ENCODE data around the genes SPINK14, SH3TC2 and AFAP1L1.

DNA sequence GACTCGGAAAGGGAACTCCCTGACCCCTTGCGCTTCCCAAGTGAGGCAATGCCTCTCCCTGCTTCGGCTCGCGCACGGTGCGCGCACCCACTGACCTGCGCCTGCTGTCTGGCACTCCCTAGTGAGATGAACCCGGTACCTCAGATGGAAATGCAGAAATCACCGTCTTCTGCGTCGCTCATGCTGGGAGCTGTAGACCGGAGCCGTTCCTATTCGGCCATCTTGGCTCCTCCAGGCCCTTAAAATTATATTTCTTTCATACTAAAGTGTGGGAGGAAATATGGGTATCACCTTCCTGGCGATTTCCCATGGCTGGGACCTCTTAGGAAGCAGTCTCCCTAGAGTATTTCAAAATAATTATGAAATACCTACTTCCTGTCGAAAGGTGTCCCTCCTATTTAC lies 60.9 kb downstream of the JAKMIP2 start:
- PRO-cap: no peak
- RAMPAGE, long total RNA, 4 experiments: no peak in any of the 4 experiments

GRCh38 chr5:148114310-148114602 lies 50.5 kb downstream of the SPINK5 start:
- PRO-cap: no peak
- RAMPAGE, long total RNA, 4 experiments: no peak in any of the 4 experiments

DNA sequence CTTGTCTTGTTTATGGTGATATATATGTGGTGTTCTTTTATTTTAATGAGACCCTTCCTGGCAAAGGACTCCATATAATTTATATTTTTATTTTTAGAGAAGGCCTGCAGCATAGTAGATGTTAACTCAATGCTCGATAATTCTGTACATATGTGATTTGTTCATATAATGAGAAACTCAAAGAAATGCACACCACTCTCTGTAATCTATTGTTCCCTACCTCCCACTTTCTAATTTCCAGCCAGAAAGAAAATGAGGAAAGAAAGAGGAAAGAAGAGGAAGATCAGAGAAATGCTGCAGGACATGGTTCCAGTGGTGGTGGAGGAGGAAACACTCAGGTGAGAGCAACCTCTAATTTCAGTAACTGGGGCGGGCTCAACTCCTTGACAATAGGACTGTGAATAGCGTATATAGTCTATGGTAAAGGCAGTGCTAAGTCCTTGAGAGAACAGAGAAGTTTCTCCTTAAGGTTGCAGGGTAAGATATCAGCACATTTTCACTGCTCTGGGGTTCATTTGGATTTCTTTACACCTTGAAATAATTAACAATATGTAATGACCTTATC lies 52.1 kb upstream of the SPINK14 start:
- PRO-cap: no peak
- RAMPAGE, long total RNA, 4 experiments: no peak in any of the 4 experiments

- PRO-cap: no peak
- RAMPAGE, long total RNA, 4 experiments: no peak in any of the 4 experiments
Measured at GRCh38 chr5:148168357-148168804, at the start of gene SPINK14. Gene SPINK14 (plus strand): TSS chr5:148168546.

GRCh38 chr5:148829197-148829511 lies 2.7 kb downstream of the ADRB2 start:
- PRO-cap: no peak
- RAMPAGE, long total RNA, 4 experiments: no peak in any of the 4 experiments

- PRO-cap: no peak
- RAMPAGE, long total RNA, 4 experiments: no peak in any of the 4 experiments
Measured at GRCh38 chr5:148831316-148832165, 5.1 kb downstream of the ADRB2 start.

DNA sequence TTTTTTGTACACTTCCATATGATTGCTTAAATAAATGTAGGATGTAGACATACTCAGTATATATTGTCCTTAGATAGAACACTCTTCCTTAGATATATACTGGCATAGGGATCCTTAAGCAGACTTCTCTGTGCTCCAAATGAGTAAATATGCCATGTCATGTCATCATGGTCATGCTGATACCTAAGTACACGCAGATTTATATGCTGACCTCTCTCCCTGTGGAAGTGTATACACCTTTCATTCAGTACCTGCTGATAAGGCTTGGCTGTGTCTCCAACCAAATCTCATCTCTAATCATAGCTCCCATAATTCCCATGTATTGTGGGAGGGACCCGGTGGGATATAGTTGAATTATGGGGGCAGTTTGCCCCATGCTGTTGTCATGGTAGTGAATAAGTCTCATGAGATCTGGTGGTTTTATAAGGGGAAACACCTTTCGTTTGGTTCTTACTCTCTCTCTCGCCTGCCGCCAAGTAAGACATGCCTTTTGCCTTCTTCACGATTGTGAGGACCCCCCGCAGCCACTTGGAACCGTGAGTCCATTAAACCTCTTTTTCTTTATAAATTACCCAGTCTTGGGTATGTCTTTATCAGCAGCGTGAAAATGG lies 10.3 kb downstream of the ADRB2 start:
- PRO-cap: no peak
- RAMPAGE, long total RNA, 4 experiments: no peak in any of the 4 experiments

DNA sequence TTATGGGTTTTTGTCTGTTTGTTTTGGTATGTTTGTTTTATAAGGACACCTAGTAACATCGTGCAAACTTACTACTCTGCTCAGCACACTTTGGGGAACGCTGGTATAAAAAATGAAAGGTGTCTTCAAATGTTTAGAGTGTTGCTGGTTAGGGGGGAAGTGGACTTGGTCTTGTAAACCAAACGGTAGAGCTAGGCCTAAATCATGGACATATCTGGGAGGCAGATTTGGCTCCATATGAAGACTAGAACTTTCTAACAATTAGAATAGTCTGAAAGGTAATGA lies 15.3 kb downstream of the ADRB2 start:
- PRO-cap: no peak
- RAMPAGE, long total RNA, 4 experiments: no peak in any of the 4 experiments

GRCh38 chr5:148849397-148850021 lies 23.1 kb downstream of the ADRB2 start:
- PRO-cap: no peak
- RAMPAGE, long total RNA, 4 experiments: no peak in any of the 4 experiments

- PRO-cap: bidirectional peak, plus-strand start at chr5:148973314, minus-strand start at chr5:148973107
- RAMPAGE, long total RNA, 4 experiments: no peak in any of the 4 experiments
Measured at GRCh38 chr5:148972785-148973625, 89.9 kb downstream of the SH3TC2 start.

DNA sequence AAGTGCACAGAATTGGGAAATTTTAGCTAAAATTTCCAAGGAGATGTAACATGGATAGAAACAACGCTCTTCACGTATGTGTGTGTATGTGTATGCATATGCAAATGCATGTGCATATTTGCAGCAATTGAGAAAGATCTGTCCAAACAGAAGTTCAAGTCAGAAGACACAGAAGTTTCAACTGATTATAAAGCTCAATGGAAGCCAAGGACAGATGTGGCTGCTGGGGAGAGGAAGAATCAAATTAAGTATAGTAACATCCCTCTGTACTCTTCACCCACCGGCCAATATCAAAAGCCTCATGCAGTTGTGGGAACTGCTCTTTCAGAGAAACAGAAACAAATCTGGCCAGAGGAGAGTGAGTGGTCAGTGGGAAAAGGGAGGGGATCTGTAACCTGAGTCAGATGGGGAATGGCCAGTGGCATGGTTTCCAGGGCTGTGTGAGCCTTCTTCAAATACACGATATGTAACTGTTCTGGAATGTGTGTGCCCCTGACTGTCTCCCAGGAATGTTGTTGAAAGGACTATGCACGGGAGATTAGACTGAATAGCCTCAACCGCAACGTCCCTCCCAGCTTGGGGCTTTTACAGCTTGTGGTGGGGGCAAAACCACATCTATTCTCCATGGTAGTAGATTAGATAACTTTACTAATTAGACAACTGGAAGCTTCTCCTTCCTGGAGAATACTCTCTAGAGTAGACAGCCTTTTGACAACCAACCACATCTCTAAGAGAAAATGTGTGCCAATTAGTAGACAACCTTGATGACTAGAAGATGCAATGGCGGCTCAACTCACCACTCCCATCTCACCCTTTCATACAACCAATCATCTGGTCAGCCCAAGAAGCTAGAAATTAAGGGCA lies 60.8 kb downstream of the SH3TC2 start:
- PRO-cap: no peak
- RAMPAGE, long total RNA, 4 experiments: no peak in any of the 4 experiments

DNA sequence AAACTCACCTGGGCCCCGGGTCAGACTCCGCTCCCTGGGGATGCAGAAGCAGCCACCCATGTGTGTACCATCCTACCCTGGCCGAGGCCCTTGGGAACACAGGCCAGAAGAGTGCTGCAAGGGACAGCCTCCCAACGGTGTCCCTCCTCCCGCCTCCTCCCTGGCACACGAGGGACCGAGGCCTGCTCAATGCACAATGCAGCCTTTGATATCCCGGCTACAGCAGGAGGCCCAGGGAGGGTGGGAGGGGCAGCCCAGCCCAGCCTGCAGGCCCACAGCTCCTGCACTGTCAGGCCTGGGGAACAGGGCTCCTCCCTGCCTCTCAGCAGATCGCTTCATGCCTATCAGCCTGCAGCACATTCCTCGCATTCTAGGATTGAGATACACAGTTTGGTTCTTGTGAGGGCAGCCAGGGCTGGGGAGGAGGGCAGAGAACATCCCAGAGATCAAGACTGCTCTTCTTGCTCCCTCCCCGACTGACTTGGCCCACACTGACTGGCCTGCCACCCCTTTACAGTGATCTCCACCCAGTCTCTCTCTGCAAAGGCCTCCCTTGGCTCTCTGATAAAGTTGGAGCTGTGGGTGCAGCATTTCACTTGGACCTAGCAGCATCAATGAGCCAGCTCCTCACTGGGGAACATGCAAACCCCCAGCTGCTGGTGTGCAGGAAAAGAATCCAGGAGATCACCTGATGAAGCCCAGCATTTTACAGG lies at the start of gene SH3TC2:
SH3TC2 (minus strand) TSS at position 100 of the 713 bp plus-strand sequence.
- PRO-cap: no peak
- RAMPAGE, long total RNA, 4 experiments: no peak in any of the 4 experiments

DNA sequence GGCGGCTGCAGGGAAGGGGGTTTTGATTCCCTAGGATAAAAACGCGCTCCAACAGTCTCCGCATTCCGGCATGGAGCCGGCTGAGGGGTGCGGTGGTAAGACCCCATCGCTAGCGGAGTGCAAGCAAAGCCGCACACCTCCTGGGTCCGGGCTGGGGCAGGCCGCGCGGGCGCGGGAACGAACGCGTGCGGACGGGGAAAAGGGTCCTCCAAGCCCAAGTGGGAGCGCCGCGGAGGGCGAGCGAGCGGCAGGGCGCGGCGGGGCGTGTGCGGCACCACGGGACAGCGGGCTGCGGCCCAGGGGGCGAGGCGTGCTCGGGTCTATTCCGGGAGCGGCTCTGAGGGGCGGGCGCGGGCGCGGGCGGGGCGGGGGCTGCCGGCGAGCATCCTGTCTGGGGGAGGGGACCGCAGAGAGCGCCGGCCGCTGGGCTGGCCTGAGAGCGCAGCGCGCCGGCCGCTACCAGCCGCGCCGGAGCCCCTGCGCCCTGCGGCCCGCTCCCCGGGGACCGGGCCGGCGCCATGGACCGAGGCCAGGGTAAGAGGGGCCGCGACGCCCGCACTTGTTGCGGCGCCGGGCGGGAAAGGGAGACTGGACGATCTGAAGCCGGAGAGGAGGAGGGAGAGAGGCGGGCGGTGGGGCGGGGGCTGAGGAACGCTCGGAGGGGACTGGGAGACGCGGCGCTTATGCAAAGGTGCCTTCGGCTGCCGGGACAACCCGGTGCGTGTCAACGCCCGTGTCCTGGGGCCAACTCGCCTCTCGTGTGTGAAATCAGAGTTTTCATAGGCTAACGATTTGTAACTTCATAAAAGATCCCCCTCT lies at the start of gene AFAP1L1:
AFAP1L1 (plus strand) TSS at position 409 of the 819 bp plus-strand sequence.
- PRO-cap: bidirectional peak, plus-strand start at position 409 of the sequence, minus-strand start at position 266 of the sequence
- RAMPAGE, long total RNA, 4 experiments: no peak in any of the 4 experiments

DNA sequence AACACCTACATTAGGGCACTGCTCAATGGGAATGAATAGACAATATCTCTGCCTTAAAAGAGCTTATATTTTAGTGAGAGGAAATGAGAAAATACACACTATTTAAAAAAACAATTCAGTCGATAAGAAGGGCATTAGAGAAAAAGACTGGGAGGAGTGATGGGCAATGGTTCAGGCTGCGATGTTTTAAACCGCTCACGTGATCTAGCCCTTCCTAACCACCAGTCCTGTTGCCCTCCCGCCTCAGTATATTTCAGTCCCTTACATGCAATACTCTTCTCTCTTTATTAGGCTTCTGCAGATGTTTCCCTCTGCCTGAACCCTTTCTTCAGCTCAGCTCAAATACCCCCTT lies 568 bp upstream of the GRPEL2 start:
- PRO-cap: no peak
- RAMPAGE, long total RNA, 4 experiments: no peak in any of the 4 experiments

DNA sequence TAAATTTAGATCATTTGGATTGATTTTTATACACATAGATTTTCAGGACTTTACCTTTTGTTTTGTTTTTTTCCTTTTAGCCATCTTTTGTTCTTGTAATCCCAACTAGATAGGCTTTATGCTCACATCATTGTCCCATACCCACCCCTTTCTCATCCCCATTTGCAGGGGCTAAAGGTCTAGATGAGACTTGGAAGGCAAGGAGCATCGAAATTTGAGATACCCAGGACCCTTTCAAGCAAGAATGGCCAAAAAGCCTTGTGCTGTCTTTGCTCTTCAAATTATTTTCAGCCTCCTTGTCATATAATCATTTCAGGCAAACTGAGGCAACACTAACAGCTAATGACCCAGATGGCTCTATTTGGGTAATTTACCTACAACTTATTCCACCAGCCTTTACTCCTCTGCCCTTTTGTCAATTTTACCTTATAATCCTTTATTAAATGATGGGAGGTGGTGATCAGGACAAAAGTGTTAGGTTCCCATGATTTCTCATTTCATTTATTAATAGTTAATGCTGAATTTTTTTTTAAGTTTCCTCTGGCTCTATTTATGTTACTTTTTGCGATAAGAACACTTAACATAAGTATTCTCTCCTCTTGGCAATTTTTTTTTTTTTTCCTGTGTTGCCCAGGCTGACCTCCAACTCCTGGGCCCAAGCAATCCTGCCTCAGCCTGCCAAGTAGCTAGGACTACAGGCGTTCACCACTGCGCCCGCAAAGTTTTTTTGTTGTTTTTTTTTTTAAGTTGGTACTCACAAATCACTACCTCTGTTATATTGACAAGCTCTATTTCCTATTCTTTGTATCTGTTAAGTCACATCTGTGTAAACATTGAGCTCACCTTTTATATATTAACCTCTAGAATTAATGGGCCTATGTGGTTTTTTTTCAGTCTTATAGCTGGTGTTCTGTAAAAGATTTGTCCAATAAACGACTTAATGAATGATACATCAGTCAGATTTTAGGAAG lies 5.8 kb upstream of the PCYOX1L start:
- PRO-cap: no peak
- RAMPAGE, long total RNA, 4 experiments: no peak in any of the 4 experiments

DNA sequence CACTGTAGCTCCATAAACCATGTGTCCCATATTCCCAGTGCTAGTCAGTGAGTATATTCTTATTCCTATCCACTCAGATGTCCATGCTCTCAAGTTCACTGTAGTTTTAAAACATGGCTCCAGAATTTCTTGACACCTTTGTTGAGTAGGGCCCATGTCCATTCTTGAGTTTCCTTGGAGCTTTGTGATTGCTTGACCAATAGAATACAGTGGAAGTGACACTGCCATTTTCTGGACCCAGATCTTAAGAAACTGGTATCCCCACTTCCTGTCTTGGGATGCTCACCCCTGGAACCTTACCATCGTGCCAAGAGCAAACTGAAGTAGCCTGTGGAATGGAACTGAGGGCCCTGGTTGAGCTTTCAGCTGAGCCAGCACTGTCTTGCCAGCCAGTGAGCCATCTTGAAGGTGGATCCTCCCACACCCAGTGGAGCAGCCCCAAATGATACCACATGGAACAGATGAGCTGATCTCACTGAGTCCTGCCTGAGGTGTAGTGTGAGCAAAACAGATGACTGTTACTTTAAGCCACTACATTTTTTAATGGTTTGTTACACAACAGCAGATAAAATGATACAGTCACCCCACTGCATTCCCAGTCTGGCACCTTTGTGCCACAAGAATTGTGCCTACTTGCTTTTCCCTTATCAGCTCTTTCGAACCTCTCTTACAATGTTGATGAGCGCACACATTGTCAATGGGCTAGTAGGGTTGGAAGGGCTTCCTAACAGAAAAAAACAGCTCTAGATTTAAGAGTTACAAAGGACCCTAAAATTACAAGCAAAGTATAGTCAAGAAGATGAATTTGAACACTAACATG lies 2.2 kb upstream of the PCYOX1L start:
- PRO-cap: no peak
- RAMPAGE, long total RNA, 4 experiments: no peak in any of the 4 experiments

DNA sequence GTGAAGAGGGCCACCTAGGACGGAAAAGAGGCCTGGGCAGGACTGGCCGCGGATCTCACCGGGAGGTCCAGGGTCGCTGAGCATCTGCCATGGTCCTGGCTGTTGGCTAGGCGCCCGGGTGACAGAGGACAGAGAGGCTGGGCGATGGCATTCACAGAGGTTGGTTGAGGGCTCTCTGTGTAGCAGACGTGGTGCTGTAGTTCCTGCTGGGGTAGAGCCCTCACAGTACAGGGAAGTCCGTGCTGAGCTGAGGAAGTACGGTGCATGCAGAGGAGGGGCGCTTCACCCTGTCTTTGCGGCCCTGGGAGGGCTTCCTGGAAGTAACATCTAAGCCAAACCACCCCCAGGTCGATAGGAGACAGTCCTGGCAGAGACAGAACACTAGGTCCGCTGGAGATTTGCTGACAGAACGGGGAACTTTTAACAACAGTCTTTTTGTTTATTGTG lies 523 bp downstream of the PCYOX1L start:
- PRO-cap: no peak
- RAMPAGE, long total RNA, 4 experiments: no peak in any of the 4 experiments

DNA sequence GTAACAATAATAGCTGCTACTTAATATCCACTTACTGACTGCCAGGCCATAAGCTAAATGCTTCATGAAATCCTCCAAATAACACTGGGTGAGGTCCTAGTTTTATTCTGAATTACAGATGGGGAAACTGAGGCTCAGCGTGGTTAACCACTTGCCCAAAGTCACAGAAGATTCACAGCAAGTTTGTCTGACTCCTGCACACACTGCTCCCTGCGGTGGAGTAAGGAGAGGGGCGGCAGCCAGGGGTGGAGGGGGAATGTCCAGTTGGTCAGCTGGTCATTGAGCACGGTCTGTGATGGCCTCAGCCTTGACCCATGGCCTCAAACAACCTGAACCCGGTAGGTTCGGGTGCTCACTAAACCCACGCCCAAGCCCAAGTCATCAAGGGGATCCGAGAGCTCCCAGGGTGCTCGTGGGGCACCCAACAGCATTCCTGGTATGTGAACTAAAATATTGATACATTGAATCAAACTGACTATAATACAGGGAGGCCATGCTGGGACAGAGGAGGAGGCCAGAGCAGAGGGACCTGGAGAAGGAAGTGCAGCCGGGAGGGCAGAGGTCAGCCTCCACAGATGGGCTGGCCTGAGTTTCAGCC lies 3.4 kb upstream of the IL17B start:
- PRO-cap: no peak
- RAMPAGE, long total RNA, 4 experiments: no peak in any of the 4 experiments

DNA sequence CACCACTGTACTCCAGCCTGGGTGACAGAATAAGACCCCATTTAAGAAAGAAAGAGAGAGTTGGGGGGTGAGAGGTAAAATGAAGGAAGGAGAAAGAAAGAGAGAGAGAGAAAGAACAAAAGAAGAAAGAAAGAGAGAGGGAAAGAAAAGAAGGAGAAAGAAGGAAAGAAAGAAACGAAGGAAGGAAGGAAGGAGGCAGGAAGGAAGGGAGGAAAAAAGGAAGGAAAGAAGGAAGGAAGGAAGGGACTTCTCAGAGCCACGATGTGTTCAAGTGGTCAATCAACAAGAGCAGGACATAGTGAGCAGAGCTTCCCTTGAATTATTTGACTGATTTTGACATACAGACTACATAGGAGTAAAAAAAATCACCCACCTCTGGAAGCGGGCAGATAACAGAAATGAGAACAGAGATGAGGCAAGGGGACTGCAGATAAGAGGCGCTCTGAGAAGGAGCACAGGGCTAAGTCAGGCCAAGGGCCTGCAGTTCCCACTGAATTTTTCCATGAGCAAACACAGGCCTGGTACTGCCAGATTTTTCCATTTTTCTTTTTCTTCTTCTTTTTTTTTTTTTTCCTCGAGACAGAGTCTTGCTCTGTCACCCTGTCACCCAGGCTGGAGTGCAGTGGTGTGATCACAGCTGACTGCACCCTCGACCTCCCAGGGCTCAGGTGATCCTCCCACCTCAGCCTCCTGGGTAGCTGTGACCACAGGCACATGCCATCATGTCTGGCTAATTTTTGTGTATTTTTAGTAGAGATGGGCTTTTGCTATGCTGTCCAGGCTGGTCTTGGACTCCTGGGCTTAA lies 77.7 kb upstream of the IL17B start:
- PRO-cap: no peak
- RAMPAGE, long total RNA, 4 experiments: no peak in any of the 4 experiments

DNA sequence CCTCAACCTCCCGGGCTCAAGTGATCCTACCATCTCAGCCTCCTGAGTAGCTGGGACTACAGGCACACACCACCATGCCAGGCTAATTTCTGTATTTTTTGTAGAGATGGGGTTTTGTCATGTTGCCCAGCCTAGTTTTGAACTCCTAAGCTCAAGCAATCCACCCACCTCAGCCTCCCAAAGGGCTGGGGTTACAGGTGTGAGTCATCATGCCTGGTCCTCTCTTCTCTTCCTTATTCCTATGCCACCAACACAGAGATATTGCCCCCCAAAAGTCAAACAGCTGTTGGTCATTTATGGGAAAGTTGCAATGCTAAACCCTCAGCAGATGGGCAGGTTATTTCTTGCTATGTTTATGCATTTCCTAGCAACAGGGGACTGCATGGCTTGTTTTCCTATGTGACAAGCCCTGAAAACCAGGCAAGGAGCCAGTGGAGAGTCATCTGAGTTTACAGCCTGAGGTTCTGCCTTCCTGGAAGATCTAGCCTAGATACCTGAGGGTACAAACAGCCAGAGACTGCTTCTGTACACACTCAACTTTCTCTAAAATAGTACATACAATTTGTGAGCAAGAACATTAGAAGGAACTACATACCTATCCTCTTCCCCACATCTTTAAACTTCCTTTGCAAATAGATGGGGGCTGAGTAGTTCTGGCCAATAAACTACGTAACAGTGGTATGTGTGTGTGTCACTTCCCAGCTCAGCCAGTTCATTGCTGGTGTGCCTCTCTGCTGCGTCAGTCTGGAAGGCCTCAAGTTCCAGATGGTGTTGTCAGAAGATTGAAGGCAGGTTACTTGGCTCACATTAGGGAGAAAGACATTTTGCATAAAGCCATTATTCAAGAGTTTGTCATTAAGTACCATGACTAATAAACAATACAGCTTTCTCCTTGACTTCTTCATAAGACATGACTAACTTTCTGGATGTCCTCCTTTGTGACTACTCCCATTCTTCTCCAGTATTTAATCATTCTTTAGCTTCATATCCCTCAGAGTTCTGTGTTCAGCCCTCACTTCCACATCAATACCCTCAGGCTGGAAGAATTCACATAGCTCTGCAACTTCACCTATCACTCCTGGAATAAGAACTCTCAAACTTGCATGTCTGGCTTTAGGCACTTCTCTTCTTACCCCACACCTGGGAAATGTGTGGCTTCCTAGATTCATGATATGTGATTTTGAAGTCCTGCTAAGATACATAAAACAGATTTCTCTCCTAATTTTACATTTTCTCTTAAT lies 65.3 kb downstream of the CSNK1A1 start:
- PRO-cap: bidirectional peak, plus-strand start at position 497 of the sequence, minus-strand start at position 231 of the sequence; bidirectional peak, plus-strand start at position 710 of the sequence, minus-strand start at position 746 of the sequence
- RAMPAGE, long total RNA, 4 experiments: no peak in any of the 4 experiments

Measured in Peyer's patch (tissue), 4 donors.